Subcutaneous preadipocyte (primary cell): ENCODE measurements around the genes TEX33, MPST and EIF3L.

DNA sequence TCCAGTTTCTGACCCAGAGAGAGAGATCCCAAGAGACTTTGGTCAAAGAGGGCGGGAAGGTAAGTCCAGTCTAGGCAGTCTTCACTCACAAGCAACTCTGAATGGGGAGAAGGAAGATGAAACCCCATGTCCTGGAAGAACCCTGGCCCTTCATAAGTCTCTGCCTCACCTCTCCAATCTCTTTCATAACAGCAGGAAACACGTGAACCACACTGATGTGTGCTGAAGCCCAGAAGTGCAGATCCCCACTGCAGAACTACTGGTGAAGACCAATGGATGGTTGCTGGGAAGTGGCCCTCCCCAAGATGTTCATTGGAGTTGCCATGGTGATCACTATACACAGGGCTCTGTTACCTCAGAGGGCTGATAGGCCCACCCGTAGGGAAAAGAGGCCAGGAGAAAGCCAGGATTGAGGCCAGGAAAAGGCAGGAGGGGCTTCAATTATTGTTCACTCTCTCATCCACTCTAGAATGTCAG is at the start of gene TEX33:
TSS of gene TEX33 (minus strand) at position 292 of the 477 bp plus-strand sequence.
- CAGE, long polyA plus RNA, result no peak

GRCh38 chr22:37019650-37020542 is at the start of gene MPST:
MPST (plus strand) TSS chr22:37019742.
- CAGE, long polyA plus RNA, result start-site peak on the plus strand at chr22:37019749-37019836, 427 and 137 reads in 2 replicates

DNA sequence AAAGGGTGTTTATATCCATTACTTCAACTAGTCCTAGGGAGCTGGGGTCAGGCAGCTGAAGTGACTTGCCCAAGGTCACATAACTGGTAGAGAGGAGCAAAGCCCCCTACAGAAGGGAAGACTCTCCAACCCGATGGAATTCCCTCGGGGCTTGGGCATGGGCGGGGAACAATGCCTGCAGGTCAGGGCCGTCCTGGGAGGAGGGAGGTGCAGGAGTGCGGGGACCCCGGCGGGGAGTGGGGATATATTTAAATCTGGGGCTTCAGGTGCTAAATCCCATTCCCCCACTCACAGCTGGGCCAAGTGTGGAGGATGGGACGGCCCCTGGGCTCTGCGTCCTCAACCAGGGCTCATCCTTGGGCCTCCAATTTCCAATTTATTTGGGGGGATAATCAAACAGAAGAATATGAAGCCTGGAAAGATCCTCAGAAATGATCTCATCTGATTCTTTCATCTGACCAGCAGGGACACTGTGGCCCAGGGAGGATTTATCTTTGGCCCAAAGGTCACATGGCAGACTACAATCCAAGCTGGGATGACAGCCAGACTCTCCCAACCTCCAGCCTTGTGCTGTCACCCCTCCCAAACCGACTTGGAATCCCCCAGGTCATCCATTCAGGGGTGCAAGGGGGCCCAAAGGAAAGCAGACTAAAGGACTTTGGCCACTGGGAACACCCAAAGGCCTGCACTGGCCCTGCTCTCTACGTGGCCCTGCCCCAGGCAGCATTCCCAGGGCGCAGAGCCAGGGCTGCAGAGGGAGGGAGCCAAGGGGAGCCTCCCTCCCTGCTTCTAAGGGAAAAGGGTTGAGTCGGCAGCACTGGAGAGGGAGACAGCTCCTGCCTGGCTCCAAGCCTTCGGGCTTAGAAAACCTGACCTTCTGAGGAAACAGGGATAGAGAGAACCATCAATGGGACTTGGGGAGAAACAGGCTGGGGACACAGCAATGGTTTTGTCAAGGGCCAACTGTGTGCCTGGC is 8.8 kb upstream of the C1QTNF6 start:
- CAGE, long polyA plus RNA, result no peak

- CAGE, long polyA plus RNA, result no peak
Measured at GRCh38 chr22:37220472-37220980, 8.2 kb upstream of the SSTR3 start.

- CAGE, long polyA plus RNA, result no peak
Measured at GRCh38 chr22:37258945-37259369, 14.9 kb upstream of the RAC2 start.

GRCh38 chr22:37484077-37484820 is 1.9 kb downstream of the MFNG start:
- CAGE, long polyA plus RNA, result no peak

DNA sequence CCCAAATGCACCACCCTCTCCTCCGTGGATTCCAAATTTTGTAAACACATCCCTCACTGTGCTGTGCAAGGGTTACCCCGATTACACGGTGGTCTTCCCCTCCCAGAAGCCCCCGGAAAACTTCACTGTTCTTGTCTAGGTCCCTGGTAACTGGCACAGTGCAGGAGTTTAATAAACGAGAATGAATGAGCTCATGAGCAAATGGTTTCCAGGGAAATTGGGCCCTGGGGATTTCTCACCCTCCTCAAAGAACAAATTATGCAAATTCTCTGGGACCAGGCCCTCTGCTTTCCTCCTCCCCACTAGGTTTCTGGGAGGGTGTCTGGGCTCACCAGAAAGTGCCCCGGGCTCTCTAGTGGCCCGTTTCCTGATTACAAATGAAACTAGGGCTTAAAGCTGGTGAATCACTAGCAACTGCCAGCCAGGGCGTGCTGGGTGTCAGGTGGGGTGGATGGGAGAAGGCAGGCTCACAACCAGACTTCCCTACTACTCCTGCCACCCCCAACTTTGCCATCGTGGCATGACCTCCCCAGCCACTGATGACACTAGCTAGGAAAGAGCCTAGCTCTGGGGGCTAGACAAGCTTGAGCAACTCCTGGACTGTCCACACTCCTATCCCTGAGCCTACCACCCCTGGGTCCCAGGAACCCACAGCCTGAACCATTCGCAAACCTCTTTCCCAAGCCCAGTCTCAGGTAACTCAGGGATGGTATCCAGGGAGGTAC is 18.4 kb upstream of the CDC42EP1 start:
- CAGE, long polyA plus RNA, result no peak

GRCh38 chr22:37563747-37564818 is 3.8 kb downstream of the CDC42EP1 start:
- CAGE, long polyA plus RNA, result no peak

DNA sequence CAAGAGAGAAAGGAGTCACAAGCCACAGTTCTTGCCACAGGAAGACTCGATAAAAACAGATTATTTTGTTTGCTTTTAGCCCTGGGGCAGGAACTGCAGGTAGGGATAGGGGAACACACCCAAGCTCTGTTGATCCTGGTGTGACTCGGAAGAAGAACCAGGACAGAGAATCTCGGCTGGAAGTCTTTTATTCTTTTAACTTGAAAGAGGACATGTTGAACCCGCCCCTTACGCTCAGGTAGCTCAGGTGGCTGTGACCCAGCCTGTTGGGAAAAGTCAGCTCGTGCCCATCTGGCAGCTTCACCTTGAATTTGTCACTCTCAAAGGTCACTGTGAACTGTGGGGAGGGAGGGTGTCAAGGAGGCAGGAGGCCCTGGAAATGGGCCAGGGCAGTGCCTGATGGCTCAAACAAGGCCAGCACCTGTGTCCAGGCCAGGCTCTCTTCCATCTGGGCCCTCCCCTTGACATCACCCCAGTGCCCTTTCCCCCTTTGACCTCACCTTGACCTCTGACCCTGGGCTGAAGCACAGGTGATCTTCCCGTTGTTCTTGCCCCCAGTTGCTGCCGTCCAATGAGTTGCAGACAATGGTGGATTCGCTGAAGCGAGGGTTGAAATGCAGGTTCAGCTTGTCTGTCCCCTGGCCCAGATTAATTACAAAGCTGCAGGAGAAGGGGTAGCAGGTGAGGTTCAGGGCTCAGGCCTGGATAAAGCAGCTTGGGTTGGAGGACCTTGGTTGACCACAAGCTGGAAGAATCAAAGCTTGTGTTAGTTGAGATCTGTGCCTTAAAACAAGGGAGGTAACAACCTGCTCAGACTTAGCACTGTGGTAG is 9.6 kb downstream of the LGALS2 start:
- CAGE, long polyA plus RNA, result no peak

DNA sequence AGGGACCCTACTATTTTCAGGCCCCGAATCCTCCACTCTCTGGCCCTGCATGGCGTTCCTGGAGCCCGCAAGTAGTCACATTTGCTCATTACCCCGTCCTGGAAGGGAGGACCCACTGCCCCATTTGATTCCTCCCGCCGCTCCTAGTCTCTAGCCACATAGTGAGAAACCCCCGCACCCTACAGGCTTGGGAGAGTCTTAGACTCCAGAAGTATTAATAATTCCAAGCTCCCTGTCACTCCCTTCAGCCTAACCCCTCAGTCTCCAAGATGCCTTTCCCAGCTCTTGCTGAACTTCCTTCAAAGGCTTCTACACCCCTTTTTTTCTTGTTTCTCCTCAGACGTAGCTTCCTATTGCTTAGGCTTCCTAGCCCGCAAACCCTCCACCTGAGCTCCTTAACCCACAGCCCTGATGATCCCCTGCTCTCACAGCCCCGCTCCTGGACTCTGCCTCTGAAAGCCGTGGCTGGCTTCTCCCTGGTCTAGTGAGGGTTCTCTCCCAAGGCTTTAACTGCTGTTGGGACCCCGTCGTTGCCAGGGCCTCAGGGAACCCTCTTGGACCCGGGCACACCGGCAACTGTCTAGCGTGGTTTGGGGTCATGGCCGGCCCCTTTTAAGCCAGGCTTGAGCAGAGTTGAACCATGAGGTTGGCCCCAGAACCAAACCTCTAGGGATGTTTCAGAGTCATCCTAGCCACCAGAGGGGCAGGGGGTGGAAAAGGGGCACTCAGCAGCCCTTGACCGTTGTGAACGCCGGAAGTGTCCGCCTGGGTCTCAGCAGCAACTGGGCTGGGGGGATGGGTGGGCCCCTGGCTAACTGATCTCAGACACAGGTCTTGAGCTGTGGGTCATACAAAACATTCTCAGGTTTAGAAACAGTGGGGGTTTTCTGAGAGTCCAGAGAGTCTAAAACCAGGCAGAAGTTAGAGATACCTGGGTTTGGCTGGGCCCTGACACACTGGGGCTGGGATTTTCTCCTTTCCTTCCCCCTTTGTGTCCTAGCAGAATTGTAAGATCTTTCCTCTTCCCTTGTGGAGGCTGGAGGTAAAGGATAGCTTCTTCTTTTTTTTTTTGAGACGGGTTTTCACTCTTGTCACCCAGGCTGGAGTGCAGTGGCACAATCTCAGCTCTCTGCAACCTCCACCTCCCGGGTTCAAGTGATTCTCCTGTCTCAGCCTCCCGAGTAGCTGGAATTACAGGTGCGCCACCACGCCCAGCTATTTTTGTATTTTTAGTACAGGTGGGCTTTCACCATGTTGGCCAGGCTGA is 1.1 kb downstream of the GGA1 start:
- CAGE, long polyA plus RNA, result no peak

- CAGE, long polyA plus RNA, result no peak
Measured at GRCh38 chr22:37632348-37633098, 6.9 kb upstream of the SH3BP1 start.

- CAGE, long polyA plus RNA, result no peak
Measured at GRCh38 chr22:37638371-37639169, 899 bp upstream of the SH3BP1 start.

DNA sequence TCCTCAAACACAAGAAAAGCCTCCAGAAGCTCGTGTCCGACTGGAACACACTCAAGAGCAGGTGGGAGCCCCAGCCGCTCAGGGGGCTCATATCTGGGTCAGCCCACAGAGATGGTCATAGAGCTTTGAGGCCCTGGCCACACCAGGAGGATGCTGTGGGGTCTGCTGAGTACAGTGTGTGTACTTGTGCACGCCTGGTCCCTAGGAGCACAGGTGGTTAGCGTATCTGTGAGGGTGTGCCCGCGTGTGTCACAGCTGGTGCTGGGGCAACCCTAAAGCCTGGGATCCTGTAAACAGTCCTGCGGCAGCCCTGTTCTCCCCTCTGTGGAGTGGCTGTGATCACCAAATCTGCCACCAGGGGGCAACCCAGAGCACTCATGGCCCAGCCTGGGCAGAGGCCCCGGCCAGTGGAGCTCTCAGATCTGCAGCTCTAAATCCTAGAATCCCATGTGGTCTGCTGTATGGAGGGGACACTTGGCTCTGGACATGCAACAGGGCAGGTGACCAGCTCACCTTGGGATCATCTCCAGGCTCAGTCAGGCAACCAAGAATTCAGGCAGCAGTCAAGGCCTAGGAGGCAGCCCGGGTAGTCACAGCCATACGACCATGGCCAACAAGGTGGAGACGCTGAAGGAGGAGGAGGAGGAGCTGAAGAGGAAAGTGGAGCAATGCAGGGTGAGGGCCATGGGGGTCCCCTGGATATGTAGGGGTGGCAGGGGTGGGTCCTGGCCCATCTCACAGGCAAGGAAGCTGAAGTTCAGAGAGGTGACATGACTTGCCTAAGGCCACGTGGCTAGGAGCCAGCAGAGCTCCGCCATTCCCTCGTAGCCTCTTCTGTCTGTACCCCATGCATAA is 3.9 kb downstream of the SH3BP1 start:
- CAGE, long polyA plus RNA, result no peak

GRCh38 chr22:37695351-37695862 is 1.4 kb upstream of the TRIOBP start:
- CAGE, long polyA plus RNA, result no peak

DNA sequence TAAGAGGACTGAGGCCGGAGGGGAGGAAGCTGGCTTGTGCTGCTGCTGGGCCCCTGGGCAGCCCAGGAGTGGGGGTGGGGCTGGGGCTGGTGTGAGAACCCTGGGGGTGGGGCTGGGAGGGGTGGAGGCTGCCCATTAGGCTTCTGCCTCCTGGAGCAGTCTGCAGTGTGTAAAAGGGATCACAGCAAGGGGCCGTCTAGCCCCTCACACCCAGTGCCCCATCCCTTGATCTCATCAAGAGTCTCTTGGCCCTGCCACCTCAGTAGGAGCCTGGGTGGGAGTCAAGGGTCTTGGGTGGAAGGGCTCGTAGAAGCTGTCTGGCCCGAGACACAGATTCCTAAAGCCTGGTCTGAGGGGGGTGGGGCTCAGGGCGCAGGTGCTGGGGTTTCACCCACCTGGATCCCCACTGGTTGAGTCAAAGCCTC is 53.2 kb upstream of the H1-0 start:
- CAGE, long polyA plus RNA, result no peak

GRCh38 chr22:37806063-37806800 is 1.2 kb downstream of the H1-0 start:
- CAGE, long polyA plus RNA, result no peak

- CAGE, long polyA plus RNA, result no peak
Measured at GRCh38 chr22:37848909-37849933, at the start of gene EIF3L. EIF3L (plus strand) TSS chr22:37849419.

- CAGE, long polyA plus RNA, result no peak
Measured at GRCh38 chr22:37929308-37929768, 23.2 kb downstream of the MICALL1 start.

- CAGE, long polyA plus RNA, result no peak
Measured at GRCh38 chr22:38026676-38027185, 30.5 kb upstream of the PICK1 start.

GRCh38 chr22:38039411-38039847 is 17.8 kb upstream of the PICK1 start:
- CAGE, long polyA plus RNA, result no peak